HT1080 (cell line): ENCODE measurements around a stretch of chr3.

GRCh38 chr3:33855744-33856519 is 57.5 kb downstream of the PDCD6IP start:
RAMPAGE:
- cytosol, long total RNA, result no peak
- long total RNA, result no peak
- nucleus, long total RNA, result no peak

DNA sequence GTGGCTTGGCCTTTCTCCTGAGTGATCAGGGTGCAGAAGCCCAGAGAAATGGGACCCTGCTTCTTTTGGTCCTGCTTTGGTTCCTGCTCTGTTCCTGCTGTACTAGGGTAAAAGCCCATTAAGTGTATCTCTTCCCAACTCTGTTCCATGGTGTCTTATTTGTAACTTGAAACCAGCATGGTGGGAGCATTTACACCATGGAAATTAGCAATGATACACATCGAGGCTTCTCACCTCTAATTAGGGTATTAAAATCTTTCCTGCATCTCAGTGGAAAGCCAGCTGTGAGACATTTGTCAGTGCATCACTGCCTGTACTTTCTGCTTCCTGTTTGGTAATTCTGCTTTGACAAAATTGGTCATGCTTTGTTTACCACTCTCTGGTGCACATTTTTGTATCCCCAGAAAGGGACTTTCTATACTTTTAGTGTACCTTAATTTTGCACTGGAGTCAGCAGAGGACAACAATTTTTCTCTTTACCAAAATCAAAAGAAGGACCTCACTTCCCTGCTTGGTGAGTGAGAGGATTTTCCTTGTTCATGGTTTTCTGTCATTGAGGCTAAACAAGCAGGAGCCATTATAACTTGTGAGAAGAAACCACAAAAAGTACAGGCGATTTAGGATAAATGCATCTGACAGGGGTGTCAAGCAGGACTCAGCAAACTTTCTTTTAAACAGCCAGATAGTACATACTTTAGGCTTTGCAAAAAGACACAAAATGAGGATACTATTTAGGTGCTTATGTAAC is 402.2 kb downstream of the PDCD6IP start:
RAMPAGE:
- cytosol, long total RNA, result no peak
- long total RNA, result no peak
- nucleus, long total RNA, result no peak

DNA sequence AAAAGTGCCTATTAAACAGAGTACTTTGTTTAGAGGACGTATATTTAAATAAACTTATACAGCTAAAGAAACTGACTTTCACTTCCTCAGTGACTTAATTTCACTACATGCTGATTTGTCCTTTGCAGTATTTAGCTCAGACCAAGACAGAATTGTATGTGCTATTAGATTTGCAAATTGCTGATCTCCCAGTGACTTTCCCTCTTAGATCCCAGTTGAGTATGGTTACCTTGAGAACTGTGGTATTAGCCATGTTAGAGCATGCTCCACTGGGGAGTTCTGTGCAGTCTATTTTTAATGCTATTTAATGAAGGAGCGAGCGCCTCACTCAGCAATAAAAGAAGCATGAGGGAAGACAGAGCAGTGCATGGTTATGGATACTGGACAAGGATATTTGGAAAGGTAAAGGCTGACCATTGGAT is 2.7 kb downstream of the ARPP21 start:
RAMPAGE:
- cytosol, long total RNA, result no peak
- long total RNA, result no peak
- nucleus, long total RNA, result no peak

DNA sequence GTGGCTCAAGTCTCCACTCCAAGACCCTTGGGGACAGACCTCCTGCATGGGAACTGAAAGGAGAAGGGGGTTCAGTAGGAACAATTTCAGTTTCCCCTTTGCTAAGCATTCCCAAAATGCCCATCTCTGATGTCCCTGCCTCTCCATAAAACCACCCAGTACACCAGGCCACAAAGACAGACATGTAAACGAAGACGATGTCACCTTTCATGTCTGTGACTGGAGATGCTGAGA is 146.1 kb downstream of the DCLK3 start:
RAMPAGE:
- cytosol, long total RNA, result no peak
- long total RNA, result no peak
- nucleus, long total RNA, result no peak

GRCh38 chr3:36831106-36831758 is 66.9 kb upstream of the DCLK3 start:
RAMPAGE:
- cytosol, long total RNA, result no peak
- long total RNA, result no peak
- nucleus, long total RNA, result no peak

DNA sequence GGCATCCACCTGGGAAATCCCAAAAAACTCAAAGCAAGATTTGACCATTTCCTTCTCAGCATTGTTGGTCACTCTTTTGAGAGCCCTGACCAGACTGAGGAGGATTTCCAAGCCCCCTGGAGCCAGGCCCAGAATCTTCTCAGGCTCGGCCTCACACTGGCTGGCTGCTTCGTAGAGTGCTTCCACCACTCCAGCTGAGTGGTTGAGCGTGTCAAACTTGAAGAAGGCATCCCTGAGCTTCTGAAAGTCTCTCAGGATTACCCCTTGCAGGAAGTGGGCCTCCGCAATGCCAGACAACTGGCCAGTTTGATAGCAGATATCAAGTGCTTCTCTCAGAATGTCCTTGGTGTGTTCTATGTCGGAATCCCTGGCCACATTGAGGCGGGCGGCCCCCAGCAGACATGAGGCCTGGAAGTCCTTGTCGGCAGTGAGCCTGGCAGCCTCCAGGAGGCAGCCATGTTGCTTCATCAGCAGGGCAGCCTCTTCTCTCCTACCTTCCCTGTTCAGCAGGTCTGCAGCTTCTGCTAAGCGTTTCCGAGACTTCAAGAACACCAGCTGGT is 68.9 kb upstream of the DCLK3 start:
RAMPAGE:
- cytosol, long total RNA, result no peak
- long total RNA, result no peak
- nucleus, long total RNA, result no peak

GRCh38 chr3:36856280-36856758 is 88.5 kb downstream of the TRANK1 start:
RAMPAGE:
- cytosol, long total RNA, result no peak
- long total RNA, result no peak
- nucleus, long total RNA, result no peak

DNA sequence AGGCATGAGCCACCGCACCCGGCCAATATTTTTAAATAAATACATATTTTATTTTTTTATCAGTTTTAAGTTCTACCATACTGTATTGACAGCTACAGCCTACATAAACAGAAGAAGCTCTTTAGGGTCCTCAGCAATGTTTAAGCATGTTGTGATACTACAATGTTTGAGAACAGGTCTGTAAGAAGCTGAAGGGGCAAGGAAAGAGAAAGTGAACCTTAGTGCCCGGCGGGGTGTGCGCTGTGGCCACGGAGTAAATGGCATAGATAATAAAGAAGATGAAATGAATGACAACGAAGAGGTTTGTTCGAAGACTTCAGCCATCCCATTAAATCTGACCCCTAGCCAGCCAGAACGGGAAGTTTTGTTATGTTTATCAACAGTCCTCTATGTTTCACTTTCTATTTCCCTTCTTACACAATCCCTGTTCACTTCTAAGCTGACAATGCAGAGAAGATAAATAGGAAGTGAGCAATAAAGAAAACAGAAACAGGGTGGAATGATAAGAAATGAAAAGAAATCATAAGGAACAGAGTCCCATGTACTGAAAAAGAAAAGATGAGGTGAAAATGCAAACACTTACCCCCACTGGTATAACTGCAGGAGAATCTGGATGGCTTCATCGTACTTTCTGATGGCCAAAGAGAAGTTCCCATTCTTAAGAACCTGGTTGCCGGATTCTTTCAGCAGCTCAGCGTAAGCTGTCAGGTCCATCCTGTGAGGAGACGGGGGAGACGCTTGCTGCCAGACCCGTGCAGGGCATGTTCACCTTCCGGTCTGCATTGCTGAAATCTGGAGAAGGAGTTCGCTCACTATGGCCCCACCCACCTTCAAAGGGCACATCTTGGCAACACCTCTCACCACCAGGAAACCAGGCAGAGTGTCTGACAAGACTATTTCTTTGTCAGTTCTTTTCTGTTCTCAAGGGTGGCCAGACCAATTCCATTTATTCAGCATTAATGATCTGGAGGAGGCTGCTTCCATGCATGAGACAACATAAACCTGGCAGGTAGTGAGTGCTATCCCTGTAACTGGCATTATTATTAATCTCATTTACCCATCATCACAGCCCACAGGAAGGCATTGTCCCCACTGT is 36.8 kb downstream of the TRANK1 start:
RAMPAGE:
- cytosol, long total RNA, result no peak
- long total RNA, result no peak
- nucleus, long total RNA, result no peak

GRCh38 chr3:36942555-36943179 is 2.2 kb downstream of the TRANK1 start:
RAMPAGE:
- cytosol, long total RNA, result no peak
- long total RNA, result no peak
- nucleus, long total RNA, result no peak

DNA sequence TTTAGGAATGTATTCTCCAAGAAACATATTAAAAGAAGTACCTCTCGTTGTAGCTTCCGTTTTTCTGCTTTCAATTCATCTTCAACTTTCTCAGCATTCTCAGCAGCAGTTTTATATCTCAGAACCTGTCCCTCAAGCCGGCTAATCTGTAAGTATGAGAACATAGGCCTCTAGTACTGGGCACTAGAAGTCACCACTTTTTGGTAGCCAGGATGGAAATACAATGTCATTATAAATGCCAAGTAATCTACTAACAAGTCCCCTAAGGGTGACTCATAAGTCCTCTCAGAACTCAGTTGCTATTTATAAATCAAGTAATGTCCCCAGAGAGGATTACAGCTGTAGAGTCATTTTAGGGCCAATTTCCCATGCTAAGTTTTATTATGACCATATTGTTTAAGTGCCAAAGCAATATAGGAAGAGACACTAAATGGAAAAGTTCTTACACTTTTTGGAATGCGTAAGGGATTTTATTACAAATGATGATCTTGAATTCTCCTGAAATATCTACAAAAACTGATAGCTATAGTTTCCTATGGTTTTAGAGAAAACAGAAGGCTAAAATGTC is 61.1 kb downstream of the MLH1 start:
RAMPAGE:
- cytosol, long total RNA, result no peak
- long total RNA, result no peak
- nucleus, long total RNA, result no peak

GRCh38 chr3:37115328-37115825 is 59.0 kb downstream of the LRRFIP2 start:
RAMPAGE:
- cytosol, long total RNA, result no peak
- long total RNA, result no peak
- nucleus, long total RNA, result no peak

RAMPAGE:
- cytosol, long total RNA, result no peak
- long total RNA, result no peak
- nucleus, long total RNA, result no peak
Observed at GRCh38 chr3:37131107-37131791, 43.1 kb downstream of the LRRFIP2 start.

GRCh38 chr3:37233528-37233950 is 9.5 kb upstream of the GOLGA4 start:
RAMPAGE:
- cytosol, long total RNA, result no peak
- long total RNA, result no peak
- nucleus, long total RNA, result no peak

DNA sequence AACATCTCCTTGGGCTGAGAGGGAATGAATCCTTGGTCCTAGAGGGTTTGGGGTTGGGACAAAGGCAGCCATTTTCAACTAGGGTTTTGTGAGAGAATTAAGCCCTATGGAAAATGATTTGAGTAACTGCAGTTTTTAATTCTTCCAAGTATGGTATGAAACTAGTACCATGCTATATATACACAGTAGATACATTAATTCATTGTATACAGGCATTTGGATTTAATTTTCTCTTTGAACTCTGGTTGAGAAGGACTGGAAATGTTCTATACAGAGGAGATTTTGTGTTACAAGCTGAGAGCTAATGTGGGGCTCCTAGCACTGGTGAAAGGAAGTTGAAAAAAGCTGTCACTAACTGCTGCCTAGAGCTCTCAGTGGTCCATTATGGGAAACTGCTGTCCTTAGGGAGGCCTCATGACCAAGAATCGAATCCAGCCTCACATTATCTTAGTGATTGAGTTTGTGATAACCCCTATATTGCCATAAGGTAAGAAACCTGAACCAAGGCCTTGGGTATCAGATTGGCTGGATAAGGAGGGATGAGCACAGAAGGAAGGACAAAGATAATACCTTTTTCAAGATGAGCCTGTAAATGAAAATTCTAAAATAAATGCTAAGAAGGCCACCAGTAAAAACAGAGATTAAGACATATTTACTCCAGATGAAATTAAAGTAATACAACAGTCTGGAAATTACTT is 18.5 kb downstream of the GOLGA4 start:
RAMPAGE:
- cytosol, long total RNA, result no peak
- long total RNA, result no peak
- nucleus, long total RNA, result no peak

DNA sequence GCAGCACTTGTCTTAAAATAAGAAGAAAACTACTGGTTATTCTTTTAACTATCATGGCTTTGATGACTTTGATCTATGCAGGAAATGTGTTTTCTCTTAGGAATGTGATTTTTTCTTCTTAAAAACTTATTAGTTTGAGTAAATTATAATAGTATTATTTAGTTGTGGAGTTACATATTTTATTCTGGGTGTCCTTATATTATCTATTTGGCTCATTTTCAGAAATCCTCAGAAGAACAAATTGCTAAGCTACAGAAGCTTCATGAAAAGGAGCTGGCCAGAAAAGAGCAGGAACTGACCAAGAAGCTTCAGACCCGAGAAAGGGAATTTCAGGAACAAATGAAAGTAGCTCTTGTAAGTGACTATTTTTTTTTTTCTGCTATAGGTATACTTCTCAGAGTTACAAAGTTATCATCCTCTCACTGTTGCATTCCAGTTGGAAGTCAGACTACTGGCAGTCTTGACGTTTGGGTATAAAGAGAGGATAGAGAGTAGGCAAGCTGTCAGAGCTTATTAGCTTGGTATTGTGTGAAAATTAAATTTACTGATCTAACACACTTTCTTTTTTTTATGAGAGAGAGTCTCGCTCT is 75.9 kb downstream of the GOLGA4 start:
RAMPAGE:
- cytosol, long total RNA, result no peak
- long total RNA, result no peak
- nucleus, long total RNA, result no peak

GRCh38 chr3:37457280-37458365 is 5.7 kb downstream of the ITGA9 start:
RAMPAGE:
- cytosol, long total RNA, result no peak
- long total RNA, result no peak
- nucleus, long total RNA, result no peak

RAMPAGE:
- cytosol, long total RNA, result no peak
- long total RNA, result no peak
- nucleus, long total RNA, result no peak
Observed at GRCh38 chr3:37862673-37862921, 917 bp downstream of the CTDSPL start.

GRCh38 chr3:37906116-37906850 is 44.6 kb downstream of the CTDSPL start:
RAMPAGE:
- cytosol, long total RNA, result no peak
- long total RNA, result no peak
- nucleus, long total RNA, result no peak

GRCh38 chr3:37969315-37969799 is 21.2 kb upstream of the VILL start:
RAMPAGE:
- cytosol, long total RNA, result no peak
- long total RNA, result no peak
- nucleus, long total RNA, result no peak

DNA sequence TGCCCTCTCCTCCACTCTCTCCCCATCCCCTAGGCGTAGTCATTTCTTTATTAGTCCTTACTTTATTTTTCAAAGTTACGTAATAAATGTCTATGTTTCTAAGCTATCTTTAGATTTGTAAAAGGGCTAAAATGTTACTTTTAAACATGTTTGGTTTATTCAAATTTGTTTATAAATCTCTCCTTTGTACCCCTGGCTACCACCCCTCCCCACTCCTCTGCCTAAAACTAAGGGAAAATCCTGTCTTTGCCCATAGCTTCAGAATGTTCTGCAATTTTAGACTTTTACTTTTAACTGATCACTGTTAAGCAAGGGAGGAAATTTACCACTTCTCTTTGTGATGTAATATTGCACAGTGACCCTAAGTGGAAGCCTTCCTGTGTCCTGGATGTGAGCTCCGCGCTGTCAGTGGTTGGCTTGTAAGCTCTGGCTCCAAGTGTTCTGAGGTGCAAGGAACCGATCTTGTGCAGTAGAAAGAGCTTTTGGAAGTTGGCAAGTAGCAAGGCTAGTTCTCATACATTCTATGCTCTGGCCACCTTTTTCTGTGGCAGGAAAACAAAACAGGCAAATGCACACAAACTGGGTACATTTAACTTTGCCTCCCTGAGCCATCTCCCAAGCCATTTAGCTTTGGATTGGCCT is 10.5 kb upstream of the VILL start:
RAMPAGE:
- cytosol, long total RNA, result no peak
- long total RNA, result no peak
- nucleus, long total RNA, result no peak